ENCODE data around the genes CTSS, CERS2 and TDRKH.

DNA sequence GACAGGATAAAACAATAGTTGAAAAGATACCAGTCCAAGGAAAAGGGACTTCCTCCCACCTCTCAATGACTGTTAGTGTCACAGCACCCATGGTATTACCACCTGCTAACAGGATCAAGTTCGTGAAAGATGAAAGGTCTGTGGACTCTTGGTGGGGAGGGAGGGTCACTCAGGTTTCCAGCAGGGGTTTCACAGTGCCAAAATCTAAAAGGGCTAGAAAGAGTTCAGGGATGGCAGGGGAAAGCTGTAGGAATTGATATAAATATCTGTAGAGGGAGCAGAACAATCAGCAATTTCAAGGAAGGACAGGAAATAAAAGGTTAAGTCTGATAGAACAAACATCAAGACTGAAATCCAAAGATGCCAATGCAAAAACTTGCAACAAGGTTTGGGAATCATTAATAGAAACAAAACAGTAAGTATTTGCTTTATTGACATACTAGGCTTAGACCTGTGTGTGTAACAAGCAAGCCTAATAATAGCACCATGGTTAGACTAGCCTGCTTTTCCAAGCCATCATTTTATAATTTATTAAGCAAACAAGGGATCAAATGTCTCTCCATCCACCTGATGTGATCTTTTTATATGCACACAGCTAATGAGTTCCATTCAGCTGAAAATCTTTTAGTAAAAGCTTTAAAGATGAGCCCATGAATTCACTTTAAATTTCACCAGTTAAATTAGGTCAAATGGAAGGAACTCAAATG is 3.7 kb downstream of the MCL1 start:
- PRO-cap: no peak

GRCh38 chr1:150578011-150578821 is 1.2 kb downstream of the MCL1 start:
- PRO-cap: bidirectional peak, plus-strand start at chr1:150578197, minus-strand start at chr1:150578099; bidirectional peak, plus-strand start at chr1:150578703, minus-strand start at chr1:150578577

DNA sequence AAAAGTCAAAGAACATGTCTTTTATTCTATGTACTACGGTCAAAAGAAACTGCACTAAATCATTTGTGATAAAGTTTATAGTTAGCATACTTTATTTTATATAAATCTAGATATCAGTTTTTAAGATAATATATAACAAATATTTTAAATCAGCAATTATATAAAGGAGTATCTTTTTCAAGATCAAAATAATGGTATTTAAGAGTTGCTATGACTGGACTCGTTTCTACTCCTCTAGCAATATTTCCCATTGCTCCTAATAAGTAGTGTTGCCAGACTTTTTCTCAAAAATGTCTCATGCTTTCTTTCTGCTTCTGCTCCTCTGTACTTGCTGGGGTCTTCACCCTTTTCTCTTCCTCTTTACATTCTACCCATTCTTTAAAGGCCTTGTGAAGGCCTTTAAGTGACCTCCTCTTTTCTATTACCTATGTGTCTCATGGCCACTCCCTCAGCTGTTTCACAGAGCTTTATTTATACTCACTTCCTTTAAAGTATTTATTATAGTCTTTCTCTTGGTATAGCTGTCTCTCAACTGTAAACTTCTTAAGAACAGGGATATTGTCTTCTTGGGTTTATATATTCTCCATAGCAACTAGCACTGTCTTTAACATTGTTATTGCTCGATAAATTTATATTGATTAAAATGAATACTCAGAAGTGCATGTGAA is 910 bp downstream of the GOLPH3L start:
- PRO-cap: no peak

GRCh38 chr1:150765222-150766124 is at the start of gene CTSS:
TSS of gene CTSS (minus strand) at chr1:150765778.
- PRO-cap: bidirectional peak, plus-strand start at chr1:150765903, minus-strand start at chr1:150765764

DNA sequence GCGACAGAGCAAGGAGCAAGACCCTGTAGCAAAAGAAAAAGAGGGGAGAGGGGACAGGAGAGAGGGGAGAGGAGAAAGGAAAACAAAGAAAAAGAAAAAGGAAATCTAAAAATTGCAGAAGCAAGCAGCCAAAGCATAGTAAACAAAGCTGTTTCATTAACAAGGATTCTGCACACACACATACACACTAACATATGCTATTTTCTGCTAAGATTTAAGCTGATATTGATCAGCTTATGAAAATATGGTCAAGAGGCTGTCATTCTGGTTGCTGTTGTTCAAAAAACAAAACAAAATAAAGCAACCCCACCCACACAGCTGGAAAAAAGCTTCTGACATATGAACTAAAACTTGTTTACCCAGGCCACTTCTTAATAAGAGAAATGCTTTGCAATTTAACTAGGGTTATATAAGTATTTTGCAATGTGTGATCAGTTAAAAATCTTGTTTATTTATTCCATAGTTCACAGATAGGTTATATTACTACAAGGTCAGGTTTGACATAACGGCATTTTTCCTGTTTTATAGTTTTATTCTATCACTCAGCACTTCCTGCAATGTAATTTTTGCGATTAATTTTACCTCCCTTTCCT is 1.6 kb downstream of the ARNT start:
- PRO-cap: no peak

DNA sequence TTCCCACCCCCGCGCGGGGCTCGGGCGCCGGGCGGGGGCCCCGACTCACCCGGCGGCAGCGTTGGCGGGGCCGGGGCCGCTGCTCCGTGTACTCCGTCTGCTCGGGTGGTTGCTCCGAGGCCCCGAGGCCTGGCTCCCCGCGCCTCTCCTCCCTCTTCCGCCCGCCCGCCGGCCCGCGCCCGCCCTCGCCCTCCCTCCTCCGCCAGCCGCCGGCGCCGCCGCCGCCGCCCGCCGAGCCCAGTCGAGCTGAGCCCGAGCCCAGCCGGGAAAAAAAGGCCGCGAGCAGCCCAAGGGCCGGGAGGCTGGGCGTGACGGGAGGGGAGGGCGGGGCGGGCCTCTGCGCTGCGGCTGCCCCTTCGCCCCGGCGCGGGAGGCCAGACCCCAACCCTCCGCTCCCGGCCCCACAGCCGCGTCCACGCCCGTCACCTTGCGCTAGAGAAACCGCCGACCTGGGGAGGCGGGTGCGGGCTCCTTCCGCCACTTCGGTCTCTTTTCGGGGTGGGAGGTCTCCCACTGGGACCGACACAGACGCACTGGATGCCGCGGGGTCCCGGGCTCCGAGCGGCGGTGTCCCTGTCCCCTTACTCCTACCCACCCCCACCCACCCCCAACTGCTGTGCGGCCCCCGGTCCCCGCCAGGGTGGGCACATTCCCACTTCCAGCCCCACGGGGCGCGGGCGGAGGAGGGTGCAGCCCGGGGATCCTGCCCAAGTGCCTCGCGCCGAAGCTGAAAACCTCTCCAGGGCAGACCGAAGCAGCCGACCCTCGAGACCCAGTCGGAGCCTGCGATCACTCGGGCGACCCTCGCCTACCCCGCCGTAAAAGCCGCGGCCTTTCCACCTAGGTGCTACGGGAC is at the start of gene CERS2:
Gene CERS2, minus strand, starts transcription at position 266 of the 856 bp plus-strand sequence.
- PRO-cap: bidirectional peak, plus-strand start at position 317 of the sequence, minus-strand start at position 243 of the sequence

- PRO-cap: no peak
These were observed 1.7 kb upstream of the CERS2 start for GRCh38 chr1:150976285-150976849.

- PRO-cap: no peak
These were observed 1.1 kb downstream of the GABPB2 start for GRCh38 chr1:151071651-151072001.

- PRO-cap: no peak
These were observed 1.6 kb downstream of the SEMA6C start for GRCh38 chr1:151144592-151145560.

DNA sequence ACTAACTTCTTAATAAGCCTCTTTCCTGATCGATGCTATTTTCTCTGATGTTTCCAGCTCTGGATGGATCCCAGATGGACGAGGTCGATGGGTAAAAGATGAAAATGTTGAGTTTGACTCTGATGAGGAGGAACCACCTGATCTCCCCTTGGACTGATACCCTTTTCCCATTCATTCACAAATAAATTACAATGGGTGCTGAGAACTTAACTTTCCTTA is 2.9 kb downstream of the SCNM1 start:
- PRO-cap: no peak

DNA sequence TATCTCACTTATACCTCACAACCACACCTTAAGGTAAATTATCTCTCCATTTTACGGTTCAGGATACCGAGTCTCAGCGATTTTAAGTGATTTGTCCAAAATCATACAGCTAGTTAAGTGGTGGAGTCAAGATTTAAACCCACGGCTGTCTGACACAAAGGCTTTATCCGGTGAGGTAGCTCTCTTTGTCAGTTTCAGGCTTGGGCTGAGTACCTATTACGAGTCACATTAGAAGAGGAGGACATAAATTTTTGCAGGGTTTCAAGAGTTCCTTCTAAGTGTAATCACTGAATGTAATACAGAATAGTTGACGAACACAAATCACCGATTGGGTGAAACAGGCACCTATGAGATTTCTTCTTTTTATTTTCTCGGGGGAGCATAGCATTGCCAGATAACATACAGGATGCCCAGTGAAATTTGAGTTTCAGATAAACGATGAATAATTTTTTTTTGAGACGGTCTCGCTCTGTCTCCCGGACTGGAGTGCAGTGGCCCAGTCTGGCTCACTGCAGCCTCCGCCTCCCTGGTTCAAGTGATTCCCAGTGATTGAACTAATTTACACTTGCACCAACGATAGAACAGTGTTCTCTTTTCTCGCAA is 857 bp downstream of the PSMD4 start:
- PRO-cap: no peak

GRCh38 chr1:151344231-151344637 is 2.8 kb downstream of the RFX5 start:
- PRO-cap: no peak

DNA sequence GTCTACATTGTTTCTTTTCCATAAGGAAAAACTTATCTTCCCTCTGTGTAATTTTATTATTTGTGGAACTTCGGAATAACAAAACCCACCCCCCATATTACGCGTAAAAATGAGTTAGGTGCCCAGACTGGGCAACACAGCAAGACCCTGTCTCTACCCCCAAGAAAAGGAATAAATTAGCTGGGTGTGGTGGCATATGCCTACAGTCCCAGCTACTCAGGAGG is 20.4 kb downstream of the PSMB4 start:
- PRO-cap: no peak

- PRO-cap: no peak
These were observed 7.7 kb downstream of the SNX27 start for GRCh38 chr1:151619515-151620059.

GRCh38 chr1:151728020-151729065 is 7.0 kb downstream of the RIIAD1 start:
- PRO-cap: no peak

- PRO-cap: no peak
These were observed 1.1 kb downstream of the MRPL9 start for GRCh38 chr1:151762140-151762641.

DNA sequence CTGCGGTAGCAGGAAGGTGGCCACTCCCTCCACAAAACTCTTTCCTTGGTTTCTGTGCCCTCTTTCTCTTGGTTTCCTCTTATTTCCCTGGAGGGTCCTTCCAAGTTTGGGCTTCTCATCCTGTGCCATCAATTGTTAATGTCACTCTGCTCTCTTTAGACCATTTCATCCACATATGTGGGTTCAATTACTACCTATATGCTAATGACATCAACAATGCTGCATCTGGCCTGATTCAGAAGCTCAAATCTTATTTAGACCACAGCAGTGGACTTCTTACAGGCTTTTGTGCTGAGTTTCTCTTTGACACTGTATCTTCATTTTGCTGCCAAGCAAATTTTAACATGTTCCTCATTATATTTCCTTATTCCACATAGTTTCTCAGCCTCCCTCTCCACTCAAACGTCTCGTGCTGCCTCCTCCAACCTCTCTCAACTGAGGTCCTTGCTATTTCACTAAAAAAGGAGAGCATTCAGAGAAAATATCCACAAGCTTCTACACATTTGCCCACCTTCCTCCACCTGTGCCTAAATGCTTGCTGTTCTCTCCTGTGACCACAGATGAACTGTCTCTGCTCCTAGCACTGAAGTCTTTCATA is 6.6 kb downstream of the TDRKH start:
- PRO-cap: no peak

- PRO-cap: bidirectional peak, plus-strand start at chr1:151790856, minus-strand start at chr1:151790488
These were observed at the start of gene TDRKH for GRCh38 chr1:151790322-151790612. TSS of gene TDRKH (minus strand) at chr1:151790500.

DNA sequence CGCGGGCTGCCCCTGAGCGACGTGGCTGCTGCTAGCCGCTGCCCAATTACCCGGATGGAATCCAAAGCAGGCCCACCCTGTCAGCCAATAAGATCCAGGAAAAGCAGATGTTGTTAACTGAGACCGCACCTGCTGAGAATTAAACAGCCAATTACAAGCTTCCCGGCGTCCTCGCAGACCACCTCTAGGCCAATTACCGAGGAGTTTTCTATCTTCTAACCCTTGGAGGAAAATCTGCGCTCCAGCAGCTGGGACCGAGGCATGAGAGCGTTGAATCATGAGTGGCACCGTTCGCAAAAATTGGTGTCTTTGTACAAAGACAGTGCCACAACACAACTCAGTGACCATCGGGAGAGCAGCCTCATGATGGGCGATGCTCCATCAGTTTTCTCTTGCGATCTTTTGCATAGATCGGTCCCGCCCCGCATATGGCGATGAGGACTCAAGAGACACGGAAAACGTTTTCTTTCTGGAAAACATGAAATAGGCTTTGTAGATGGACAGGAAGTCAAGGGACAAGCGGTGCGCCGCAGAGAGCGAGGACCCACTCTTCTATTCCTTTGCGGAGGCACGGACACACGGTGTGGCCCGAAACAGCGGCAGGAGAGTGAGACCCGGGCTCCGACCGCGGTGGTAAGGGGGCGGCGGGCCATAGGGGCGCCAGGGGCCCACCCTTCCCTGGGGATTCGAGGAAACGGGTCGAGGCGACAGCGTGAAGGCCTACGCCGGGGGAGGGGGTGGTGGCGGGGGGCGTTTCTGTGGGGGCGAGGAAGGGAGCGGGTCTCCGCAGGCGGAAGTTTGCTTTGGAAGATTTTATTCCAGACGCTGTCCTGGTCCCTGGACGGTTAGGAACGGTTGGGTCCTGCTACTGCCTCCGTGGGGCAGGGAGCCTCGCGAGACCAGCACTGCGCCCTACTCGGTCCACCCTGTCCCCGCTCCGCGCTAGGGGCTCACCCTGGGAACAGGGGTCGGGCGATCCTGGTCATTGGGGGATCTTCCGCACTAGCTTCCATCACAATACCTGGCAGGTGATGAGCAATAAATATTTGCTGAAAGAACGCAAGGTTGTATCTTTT is 651 bp upstream of the TDRKH start:
- PRO-cap: bidirectional peak, plus-strand start at position 244 of the sequence, minus-strand start outside the sequence; bidirectional peak, plus-strand start at position 343 of the sequence, minus-strand start at position 301 of the sequence; unidirectional peak, plus-strand start at position 343 of the sequence

DNA sequence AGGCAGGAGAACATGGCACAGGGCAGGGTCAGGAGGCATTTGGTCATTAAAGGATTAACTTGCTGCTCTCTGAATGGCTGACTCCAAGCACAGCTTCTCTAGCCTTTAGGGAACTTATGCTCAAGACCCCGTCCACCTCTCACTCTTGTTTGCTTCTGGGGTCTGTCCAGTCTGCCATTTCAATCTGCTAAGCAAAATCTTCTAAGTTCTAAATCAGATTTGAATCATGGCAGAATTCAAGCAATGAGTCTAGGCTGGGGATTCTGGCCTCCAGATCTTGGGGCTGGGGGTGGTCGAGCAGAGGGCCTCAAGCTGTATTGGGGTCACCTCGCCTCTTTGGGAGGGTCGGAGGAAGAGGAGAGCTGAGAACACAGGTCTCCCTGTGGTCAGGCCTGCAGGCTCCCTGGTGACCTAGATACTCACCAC is 10.3 kb upstream of the LINGO4 start:
- PRO-cap: no peak

Data from paraaortic lymph node (tissue), 1 donor.